REH cell (cell line): ENCODE data around the genes WFDC11, UBE2C, PLTP and TP53RK.

GRCh38 chr20:45419302-45419957 lies 3.5 kb downstream of the PIGT start:
- PRO-cap: no peak

GRCh38 chr20:45670171-45670513 lies at the start of gene WFDC11:
WFDC11 (minus strand) TSS chr20:45670239.
- PRO-cap: no peak

DNA sequence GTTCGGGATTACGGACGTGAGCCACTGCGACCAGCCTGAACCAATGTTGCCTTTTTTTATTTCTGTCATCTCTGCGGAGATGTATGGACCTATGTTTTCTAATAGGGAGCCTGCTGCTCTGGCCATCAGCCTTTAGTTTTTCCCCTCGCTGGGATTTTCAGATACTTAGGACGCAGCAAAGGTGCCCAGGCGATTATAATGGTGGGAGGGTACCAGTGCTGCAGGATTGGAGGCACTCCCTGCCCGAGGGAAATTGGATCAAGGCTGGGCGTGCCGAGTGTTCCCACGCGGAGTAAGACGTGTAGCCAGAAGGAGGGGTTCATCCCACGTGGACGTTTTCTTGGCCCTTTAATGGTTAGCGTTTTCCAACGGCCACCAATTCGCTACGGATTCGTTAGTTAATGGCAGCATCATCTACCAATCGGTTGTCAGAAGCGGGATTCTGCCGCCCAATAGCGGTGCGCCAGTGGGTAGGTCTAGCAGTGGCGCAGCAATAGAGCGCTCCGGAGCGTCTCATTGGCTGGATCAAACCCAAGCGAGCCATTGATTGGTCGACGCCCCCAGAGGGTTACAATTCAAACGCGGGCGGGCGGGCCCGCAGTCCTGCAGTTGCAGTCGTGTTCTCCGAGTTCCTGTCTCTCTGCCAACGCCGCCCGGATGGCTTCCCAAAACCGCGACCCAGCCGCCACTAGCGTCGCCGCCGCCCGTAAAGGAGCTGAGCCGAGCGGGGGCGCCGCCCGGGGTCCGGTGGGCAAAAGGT lies at the start of gene UBE2C:
Gene UBE2C (plus strand): TSS at position 606 of the 760 bp plus-strand sequence.
- PRO-cap: bidirectional peak, plus-strand start at position 608 of the sequence, minus-strand start at position 287 of the sequence

DNA sequence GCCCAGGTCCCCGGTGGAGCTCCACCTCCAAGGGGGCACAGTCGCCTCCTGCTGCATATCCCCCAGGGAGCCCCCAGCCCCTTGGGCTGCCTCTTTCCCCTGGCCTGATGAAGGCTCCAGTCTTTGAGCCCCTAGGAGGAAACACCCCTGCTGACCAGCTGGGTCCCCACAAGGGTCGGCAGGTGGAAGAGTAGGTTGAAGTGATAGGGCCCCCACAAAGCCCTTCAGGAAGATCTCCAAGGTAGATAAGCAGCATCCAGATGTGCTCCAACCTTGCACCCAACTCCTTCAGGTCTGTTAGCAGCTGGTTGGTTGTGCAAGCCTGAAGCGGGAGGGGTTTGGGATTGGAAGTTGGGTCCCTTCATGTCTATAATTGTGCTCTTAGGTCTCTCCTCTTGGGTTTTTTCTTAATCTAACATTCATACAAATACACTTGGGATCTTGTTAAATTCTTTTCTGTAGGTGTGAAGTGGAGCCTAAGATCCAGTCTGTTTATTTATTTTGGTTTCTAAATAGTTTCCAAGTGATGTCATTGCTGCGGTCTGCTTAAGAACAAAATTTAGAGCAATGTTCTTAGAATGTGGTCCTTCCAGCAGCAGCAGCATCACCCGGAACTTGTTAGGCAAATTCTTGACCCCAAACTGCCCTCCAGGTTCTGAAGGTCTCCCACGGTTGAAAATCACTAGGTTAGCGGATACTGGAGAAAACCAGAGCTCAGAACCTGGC lies 5.1 kb downstream of the UBE2C start:
- PRO-cap: no peak

DNA sequence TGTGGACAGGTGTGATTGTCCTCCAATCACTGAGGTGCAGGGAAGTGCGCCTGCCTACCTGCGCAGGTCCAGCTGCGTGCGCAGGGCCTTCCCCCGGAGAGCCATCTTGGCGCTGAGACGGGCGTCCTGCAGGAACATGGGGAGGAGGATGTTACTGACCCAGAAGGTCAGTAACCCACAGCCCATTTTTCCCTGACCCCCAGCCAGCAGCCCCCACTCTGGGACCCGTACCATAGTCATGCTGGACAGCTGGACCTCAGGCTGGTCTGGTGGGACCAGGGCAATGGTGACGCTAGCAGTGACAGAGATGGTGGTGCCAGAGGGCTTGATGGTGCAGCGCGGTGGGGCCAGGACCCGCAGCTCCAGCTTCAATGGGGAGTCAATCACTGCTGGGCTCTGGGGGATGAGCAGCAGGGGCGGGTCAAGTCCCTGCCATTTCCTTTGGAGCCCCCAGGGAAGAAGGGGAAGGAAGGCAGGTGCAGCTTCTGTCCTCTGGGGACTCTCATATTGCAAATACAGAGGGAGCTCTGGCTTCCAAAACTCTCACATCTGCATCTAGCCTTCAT lies 9.7 kb downstream of the PLTP start:
- PRO-cap: no peak

- PRO-cap: no peak
These were observed at the start of gene PLTP for GRCh38 chr20:45911529-45912468. PLTP (minus strand) TSS chr20:45912155.

DNA sequence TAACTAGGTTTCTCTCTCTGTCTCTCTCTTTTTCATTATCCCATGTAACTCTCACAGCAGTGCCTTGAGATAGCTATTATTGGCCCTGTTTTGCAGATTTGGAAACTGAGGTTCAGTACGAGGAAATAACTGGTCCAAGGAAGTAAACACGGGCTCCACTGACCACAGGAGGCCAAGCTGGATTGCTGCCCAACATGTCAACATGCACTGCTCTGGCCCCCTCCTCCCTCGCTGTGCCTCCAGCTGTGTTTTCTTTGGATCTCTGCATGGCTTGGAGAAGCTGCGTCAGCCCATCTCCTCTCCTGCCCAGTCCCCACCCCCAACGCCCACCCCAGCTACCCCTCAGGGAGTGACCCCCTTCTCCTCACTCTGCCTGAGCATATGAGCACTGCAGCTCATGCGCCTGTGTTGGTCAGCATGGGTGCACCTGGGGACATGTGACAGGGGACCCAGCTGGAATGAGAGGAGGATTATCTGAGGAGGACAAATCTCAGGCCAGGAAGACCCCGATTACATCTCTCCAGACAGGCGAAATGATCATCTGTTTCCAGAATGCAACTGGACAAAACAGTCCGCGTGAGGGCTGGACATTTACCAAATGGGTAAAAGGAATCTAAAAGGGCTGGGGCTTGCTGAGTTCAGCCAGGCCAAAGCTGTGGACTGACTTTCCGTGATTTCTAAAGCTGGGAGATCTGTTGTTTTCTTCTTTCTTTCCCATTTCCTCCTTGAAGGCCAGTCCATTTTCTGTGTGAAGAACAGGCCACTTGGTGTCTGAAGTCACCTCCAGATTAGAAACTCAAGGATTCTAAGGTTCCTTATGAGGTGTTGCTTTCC lies 7.9 kb upstream of the PLTP start:
- PRO-cap: no peak

- PRO-cap: no peak
These were observed 11.8 kb downstream of the PCIF1 start for GRCh38 chr20:45946056-45946908.

GRCh38 chr20:45967639-45968240 lies 4.3 kb downstream of the ZNF335 start:
- PRO-cap: no peak

- PRO-cap: no peak
These were observed 81.2 kb downstream of the CD40 start for GRCh38 chr20:46199192-46199737.

DNA sequence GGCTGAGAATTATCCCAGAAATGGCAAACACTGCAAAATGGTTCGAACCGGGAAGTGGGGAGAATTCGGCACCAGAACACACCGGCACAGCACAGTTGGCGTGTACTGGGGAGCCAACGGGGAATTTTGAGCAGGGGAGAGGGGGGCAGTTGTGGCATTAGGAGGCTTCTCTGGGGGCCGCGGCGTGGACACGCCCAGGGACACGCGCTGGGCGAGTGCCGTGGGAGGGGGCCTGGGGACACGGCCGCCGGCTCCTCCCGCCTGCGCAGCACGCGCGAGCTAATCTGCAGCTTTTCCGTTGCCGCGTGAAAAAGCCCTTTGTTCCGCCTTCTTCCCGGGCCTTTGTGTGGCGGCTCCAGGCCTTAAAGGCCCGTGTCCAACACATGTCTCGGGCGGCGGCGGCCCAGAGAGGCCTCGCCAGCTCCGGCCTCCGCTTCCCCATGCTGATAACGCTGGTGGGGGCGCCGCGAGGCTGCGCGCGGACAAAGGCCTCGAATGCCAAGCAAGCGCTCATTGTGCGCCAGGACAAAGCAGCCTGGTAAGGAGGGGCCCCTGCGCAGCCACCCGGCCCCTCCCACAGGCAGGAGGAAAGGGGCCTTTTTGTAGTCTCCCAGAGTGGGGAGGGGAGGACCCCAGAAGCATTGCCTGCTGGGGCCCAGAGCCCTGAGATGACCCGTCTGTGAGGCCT lies 82.7 kb downstream of the CD40 start:
- PRO-cap: no peak

GRCh38 chr20:46307546-46307963 lies 743 bp downstream of the CDH22 start:
- PRO-cap: no peak

GRCh38 chr20:46363517-46364263 lies 535 bp downstream of the SLC35C2 start:
- PRO-cap: bidirectional peak, plus-strand start at chr20:46364081, minus-strand start at chr20:46363968

- PRO-cap: no peak
These were observed 623 bp downstream of the TP53RK start for GRCh38 chr20:46688622-46689020.

DNA sequence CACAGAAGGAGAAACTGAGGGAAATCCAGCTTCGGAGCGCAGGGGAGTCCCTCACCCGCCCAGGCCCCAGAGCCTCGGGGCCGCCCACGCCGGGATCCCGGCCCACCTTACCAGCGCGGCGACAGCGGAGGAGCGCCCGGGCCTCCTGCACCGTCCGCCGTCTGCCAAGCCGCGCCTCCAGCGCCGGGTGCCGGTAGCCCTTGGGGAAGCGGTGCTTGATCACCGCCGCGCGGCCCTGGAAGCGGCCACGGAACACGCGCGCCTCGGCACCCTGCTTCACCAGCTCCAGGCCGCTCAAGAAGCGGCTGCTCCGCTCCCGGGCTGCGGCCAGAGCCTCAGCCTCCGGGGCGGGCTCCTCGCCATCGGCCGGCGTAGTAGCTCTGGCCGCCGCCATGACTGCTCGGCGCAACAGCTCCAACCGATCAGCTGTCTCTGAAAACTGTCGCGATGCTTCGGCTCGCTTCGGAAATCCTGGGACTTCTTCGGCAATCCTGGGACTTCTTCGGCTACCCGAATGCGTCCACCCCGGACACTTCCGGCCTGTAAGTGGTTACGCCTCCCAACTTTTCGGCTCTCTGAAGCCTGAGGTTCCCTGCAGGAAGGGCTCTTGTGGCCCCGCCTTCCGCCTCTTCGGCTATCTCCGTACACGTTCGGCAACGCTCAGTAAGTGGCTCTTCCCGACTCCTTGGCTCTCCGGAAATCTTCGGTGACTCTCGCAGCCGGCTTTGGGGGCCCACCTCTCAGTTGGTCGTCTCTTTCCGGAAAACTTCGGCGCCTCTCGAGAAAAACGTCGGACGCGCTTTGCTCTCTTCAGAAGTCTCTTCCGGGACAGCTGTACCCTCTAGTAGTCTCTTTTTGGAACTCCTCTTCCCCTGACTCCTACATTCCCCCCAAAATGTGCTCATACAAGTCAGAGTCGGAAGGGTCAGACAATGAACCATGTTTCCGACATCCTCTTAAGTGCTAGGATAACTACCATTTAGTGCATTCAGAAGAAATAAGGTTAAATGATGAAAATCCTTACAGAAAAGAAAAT lies at the start of gene TP53RK:
Gene TP53RK (minus strand): TSS at position 424 of the 1,036 bp plus-strand sequence.
- PRO-cap: bidirectional peak, plus-strand start at position 150 of the sequence, minus-strand start at position 163 of the sequence; bidirectional peak, plus-strand start at position 819 of the sequence, minus-strand start at position 382 of the sequence

- PRO-cap: no peak
These were observed 4.2 kb upstream of the SLC2A10 start for GRCh38 chr20:46705208-46705781.

- PRO-cap: no peak
These were observed 83.3 kb upstream of the EYA2 start for GRCh38 chr20:46811165-46811823.

GRCh38 chr20:47210270-47211451 lies 145.8 kb downstream of the ZMYND8 start:
- PRO-cap: no peak

DNA sequence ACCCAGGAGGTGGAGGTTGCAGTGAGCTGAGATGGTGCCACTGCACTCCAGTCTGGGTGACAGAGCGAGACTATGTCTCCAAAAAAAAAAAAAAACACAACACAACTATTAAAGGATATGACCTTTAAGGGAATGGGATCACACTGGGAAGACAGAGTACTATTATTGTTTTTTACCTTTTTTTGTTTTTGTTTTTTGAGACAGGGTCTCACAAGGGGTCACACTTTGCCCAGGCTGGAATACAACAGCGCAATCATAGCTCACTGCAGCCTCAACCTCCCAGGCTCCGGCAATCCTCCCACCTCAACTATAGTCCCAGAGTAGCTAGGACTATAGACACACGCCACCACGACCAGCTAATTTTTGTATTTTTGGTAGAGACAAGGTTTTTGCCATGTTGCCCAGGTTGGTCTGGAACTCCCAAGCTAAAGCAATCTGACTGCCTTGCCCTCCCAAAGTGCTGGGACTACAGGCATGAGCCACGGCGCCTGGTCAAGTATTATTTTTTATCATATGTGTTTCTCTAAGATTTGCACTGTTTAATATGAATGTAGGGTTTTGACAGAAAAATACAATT lies 81.0 kb downstream of the ZMYND8 start:
- PRO-cap: no peak

GRCh38 chr20:47312870-47313233 lies 43.6 kb downstream of the ZMYND8 start:
- PRO-cap: no peak